BJ (cell line): ENCODE results near the gene SLC4A3.

- CAGE, long polyA plus RNA: no peak
- RRBS: 81% methylated on average over 5 of the region's 9 CpGs
Measured at GRCh38 chr2:219574445-219574925, 2.4 kb downstream of the INHA start.

- CAGE, long polyA plus RNA: no peak
- RRBS: 1% methylated on average over 30 of the region's 101 CpGs
Measured at GRCh38 chr2:219627368-219628379, at the start of gene SLC4A3. Gene SLC4A3, plus strand, starts transcription at chr2:219627630.

GRCh38 chr2:221455304-221455822, 116.7 kb downstream of the EPHA4 start:
- CAGE, long polyA plus RNA: no peak
- RRBS: 85% methylated on average over 2 of the region's 7 CpGs

- CAGE, long polyA plus RNA: no peak
- RRBS: no CpG with 5 or more reads among the region's 4 CpGs
Measured at GRCh38 chr2:221482334-221482751, 89.8 kb downstream of the EPHA4 start.

- CAGE, long polyA plus RNA: no peak
- RRBS: 1% methylated on average over 25 of the region's 54 CpGs
Measured at GRCh38 chr2:221571483-221572062, 531 bp downstream of the EPHA4 start.

DNA sequence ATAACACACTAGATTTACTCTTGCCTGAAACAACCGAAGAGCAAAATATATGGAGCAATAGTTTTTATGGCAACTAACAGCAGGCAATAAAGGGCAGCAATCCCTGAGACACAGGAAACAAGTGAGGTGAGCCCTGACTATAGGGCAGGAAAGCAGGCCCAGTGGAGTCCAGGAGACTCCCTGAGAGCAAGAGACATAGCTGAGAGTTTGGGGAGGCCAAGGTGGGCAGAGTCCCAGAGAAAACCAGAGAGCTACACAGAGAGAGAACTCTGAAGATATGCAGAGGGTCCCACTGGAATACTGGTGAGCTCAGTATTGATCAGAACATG, 18.8 kb downstream of the FARSB start:
- CAGE, long polyA plus RNA: no peak
- RRBS: no CpG with 5 or more reads among the region's 1 CpG

DNA sequence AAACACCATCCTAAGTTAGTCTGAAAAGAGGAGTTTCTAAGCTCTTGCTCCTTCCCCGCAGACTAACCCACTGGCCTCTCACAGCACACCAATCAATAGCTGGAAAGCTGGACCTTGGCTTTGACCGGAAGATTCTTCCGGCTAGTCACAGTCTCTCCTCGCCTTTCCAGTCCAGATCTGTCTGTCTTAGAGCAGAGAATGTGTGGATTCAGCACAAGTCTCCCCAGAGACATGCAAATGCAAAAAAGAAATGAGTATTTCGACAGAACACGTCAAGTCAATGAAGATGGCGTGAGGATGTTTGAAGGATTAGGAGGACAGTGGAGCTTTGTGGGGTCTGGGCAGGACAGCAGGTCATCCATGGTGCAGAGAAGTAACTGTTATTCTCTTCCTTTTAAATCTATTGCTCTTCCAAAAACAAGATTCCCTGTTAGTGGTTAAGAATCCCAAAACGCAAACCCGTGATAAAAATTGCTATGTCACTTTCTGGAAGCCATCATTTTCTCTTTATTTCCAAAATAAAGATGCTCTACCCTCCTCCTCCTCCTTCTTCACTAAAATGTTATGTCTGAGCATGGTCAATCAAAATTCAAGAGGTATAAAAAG, 68.4 kb upstream of the ACSL3 start:
- CAGE, long polyA plus RNA: no peak
- RRBS: no CpG with 5 or more reads among the region's 9 CpGs

- CAGE, long polyA plus RNA: no peak
- RRBS: no CpG with 5 or more reads among the region's 5 CpGs
Measured at GRCh38 chr2:222806042-222806506, 54.8 kb upstream of the ACSL3 start.

DNA sequence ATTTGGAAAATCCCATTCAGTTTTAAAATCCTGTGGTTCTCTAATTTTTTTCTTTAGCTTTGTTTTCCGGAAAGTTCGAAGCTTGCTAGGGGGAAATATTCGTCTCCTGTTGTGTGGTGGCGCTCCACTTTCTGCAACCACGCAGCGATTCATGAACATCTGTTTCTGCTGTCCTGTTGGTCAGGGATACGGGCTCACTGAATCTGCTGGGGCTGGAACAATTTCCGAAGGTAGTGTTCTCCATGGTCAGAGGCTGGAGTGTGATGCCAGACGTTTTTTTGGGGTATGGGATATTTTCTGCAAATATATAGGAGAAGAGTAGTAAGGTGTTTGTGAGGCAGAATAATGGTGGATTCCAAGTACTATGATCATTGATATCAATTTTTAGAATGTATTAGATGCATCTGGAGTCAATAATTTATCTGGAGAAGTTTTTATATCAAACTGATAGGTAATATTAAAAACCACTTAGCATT, 66.2 kb downstream of the ACSL3 start:
- CAGE, long polyA plus RNA: no peak
- RRBS: no CpG with 5 or more reads among the region's 9 CpGs

GRCh38 chr2:223052490-223053332, 721 bp downstream of the KCNE4 start:
- CAGE, long polyA plus RNA: no peak
- RRBS: 49% methylated on average over 6 of the region's 38 CpGs

DNA sequence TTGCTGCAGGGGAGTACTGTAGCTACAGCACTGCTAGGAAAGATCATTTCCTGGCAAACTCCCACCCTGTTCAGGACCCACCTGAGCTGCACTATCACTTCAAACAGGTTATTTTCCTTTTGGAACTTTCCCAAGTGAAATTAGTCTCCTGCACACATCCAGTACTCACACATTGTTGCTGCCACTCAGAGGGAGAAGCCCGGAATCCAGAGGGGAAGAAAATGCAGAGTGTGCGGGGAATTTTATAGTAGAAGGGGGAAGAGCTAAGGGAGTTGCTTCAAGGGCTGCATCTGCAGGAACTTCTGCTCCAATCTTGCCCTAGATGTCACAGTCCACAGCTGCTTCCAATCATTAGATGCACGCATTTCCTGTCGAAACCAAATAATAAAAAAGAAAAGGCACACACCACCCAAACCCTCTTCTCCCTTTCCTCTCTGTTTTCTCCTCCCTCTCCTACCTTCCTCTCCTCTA, 71.8 kb downstream of the KCNE4 start:
- CAGE, long polyA plus RNA: no peak
- RRBS: no CpG with 5 or more reads among the region's 4 CpGs

- CAGE, long polyA plus RNA: no peak
- RRBS: no CpG with 5 or more reads among the region's 38 CpGs
Measured at GRCh38 chr2:223612601-223613858, 10.9 kb upstream of the SCG2 start.

DNA sequence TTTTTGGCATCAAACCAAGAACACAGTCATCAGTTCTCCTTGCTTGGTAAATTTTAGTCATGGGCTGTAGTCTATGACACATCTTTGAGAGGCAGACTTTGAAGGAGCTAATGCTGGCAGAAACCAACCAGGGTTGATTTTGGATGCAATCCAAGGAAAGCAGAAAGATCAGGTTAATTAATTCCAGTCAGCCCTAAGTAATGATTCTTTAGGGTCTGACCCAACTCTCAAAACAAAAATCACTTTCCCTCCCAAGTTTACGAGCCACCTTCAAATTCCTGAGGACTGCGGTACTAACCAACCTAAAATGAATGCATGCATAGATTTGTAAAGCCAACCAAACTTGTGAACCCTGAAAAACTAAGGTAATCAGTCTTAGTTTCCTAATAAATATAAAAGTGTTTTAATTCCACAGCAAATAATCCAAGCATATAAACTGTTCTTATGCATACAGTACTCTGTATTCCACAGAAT, 22.1 kb downstream of the AP1S3 start:
- CAGE, long polyA plus RNA: no peak
- RRBS: no CpG with 5 or more reads among the region's 2 CpGs

DNA sequence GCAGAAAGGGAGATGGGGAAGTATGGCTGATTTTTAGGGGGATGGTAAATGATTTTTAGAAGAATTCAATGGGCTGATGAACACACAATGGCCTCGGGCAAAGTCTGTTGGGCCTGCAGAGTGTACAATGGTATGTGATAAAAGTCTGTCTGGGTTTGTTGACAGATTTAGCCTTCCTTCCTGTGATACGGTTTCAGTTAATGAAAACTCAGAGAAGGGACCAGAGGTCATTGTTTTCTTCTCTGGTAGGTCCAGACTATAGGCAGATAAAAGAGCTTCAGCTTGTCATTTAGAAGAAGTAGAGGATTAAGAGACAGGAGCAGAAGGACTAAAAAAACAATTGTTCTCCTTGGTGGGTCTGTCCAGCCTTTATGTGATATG, 107.3 kb upstream of the SERPINE2 start:
- CAGE, long polyA plus RNA: no peak
- RRBS: no CpG with 5 or more reads among the region's 2 CpGs

DNA sequence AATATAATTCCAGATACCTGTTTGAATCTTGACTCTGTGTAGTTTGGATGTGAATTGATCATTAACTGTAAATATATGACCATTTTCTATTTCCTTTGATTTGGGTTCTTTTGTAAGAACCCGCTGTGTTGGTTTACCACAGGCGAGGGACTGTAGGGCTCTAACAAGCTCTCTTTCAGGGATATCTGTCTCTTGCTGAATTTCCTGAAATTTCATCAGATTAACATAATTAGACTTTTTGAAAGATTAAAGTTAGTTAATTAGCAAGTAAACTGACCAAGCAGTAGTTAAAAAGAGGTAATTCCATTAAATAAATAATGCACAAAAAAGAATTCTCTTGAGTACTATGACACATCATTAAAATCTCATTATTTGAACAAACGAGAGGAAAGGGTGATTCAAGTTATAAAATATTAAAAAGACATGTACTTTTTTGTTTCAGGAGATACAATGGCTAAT, 80.0 kb upstream of the FAM124B start:
- CAGE, long polyA plus RNA: no peak
- RRBS: no CpG with 5 or more reads among the region's 3 CpGs

GRCh38 chr2:224499516-224499983, 85.6 kb downstream of the CUL3 start:
- CAGE, long polyA plus RNA: no peak
- RRBS: no CpG with 5 or more reads among the region's 3 CpGs

- CAGE, long polyA plus RNA: no peak
- RRBS: no CpG with 5 or more reads among the region's 6 CpGs
Measured at GRCh38 chr2:224524004-224525305, 60.7 kb downstream of the CUL3 start.

GRCh38 chr2:224554866-224555948, 30.0 kb downstream of the CUL3 start:
- CAGE, long polyA plus RNA: no peak
- RRBS: no CpG with 5 or more reads among the region's 4 CpGs

DNA sequence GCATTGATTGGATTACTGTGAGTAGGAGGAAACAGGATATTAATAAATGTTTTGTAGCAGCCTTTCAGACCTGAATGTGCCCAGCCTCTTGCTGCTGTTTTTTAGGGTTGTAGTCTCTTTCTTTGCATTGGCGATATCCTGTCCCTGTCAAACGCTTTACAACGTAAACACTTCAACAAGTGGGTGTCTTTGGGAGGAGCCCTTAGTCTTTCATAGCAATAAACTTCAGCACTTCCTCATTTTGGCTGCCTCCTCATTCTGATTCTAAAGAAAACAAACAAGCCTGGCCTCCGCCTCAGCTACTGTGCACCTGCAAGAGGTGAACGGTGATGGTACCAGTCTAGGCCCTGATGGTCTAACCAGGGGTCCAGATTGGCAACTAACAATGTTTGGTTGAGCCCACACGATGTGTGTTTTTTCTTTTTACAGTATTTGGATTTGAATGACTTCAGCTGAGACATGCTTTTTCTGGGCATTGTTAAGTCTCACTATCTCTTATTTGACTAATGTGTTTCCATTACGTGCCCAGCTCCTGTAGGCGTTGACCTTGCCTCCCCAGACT, 53.1 kb upstream of the CUL3 start:
- CAGE, long polyA plus RNA: no peak
- RRBS: no CpG with 5 or more reads among the region's 8 CpGs

GRCh38 chr2:224797006-224797222, 80.7 kb upstream of the CCDC195 start:
- CAGE, long polyA plus RNA: no peak
- RRBS: no CpG with 5 or more reads among the region's 4 CpGs